Mesenteric fat pad (tissue), 1 donor: ENCODE data around the genes CNTN2 and ELK4.

- PRO-cap: no peak
These were observed at the start of gene CNTN2 for GRCh38 chr1:205042602-205043569. CNTN2 (plus strand) TSS chr1:205043212.

DNA sequence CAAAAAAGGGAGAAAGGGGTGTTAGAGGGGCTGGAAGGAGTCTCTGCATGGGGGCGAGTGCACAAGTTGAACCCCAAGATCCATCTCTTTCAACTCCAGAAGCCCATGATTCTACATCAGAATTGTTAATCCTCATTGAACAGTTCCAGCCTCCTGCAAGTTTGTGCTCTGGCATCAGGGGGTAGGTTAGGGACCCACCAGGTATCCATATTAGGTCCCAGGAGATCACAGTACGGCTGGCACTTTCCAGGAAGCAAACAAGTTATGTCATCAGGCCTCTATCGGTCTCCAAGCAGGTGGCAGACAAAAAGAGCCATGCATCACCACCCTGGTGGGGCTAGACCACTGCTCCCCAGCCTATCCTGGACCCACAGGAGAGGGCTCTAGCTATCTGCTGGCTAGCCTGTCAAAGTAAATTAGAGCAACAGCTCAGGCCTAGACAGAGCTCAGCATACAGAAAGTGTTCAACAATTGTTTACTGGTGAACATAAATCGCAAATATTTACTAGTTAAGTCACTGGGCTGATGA lies 6.6 kb downstream of the NUAK2 start:
- PRO-cap: no peak

GRCh38 chr1:205324525-205325282 lies 3.2 kb upstream of the NUAK2 start:
- PRO-cap: no peak

GRCh38 chr1:205376180-205376694 lies 19.5 kb upstream of the KLHDC8A start:
- PRO-cap: no peak

DNA sequence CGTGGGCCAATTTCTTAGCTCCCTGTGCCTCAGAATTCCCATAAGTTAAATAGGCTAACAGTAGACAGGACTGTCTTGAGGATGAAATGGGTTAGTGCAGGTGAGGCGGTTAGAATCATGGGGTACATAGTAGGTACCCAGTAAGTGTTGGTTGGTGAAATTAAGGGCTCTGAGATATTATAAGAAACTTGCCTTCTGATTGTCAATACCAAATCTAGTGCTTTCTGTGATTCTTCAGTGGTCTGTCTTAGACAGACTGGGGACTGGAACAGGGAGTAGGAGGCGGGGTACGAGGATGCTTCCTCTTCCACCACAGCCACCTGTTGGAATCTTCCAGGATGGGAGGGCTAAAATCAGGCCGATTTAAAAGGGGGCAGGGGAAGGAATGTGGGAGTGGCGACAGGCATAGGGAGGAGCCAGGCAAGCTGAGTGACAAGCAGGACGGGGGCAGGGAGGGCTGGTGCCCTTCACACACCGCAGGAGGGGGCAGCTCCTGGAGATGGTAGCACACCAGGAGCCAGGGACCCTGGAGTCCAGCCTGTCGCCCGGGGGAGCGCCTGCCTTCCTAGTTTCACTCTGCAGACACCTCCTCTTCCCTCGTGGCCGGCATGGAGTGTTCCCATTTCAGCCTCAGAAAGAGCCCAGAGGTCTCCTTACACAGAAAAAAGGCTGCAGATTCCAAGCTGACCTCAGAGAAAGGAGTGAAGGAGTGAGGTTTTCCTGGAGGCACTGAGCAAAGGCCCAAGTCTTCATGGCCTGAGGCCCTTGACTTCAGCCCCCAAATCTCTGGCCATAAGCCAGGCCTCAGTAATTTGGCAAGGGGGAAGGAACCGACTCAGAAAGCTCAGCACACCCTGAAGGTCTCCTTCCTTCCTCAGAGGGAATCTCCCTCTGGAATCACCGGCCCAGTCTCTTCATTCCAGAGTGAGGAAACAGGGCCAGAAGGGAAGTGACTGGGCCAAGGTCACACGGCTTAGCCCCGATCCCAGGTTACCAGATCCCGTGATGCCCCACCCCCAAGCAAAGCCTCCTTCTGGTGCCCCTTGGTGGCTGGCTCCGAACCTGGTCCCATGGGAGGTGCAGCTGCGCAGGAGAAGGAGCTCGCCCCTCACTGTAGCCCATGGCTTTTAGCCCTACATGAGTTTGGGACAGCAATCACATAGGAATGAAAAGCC lies 8.3 kb downstream of the BLACAT1 start:
- PRO-cap: no peak

- PRO-cap: no peak
These were observed 8.0 kb downstream of the CDK18 start for GRCh38 chr1:205512502-205512873.

- PRO-cap: no peak
These were observed 14.1 kb downstream of the MFSD4A start for GRCh38 chr1:205582789-205583371.

DNA sequence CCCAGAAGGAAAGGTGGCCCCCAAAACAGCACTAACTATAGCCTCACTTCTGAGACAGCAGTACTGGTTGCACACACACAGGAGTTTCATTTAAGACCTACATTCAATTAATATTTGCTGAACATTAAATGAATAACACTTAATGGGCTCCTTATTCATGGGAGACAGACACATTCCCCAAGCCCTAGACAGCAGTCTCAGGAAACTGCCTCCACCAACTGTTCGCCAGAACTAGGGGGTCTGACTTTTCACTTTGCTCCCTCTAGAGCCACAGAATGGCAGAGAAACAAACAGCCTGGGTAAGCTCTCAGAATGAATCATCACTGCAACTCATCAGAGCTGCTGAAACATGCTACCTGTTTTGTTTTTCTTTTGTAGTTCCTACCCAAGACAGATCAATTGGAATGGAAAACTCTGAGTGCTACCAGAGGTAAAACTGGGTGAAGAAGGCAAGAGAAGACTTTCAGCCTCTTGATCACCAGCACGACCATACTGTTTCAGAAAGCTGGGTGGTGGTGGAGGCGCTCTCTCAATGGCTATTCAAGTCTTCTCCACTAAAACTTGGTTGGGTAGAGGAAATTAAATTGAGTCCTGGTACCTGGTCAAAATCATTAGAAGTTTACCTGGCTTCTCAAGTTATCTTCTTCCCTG lies 31.3 kb downstream of the MFSD4A start:
- PRO-cap: no peak

GRCh38 chr1:205631943-205632128 lies at the start of gene ELK4:
ELK4 (minus strand) TSS chr1:205632011.
- PRO-cap: bidirectional peak, plus-strand start at chr1:205632081, minus-strand start at chr1:205631991

DNA sequence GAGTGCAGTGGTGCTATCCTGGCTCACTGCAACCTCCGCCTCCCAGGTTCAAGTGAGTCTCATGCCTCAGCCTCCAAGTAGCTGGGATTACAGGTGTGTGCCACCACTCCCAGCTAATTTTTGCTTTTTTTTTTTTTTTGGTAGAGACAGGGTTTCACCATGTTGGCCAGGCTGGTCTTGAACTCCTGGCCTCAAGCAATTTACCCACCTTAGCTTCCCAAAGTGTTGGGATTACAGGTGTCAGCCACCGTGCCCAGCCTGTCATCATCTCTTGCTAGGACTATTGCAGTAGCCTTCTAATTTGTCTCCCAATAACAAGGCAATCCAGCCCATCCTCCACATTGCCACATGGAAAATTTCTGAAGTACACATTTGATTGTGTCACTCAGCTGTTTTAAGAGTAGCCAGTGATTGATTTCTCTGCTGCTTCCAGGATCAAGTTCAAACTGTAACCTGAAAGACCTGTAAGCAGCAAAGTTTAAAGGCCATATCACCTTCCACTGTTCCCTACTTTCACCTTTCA lies 7.6 kb upstream of the ELK4 start:
- PRO-cap: no peak

- PRO-cap: no peak
These were observed 9.5 kb downstream of the SLC45A3 start for GRCh38 chr1:205670468-205671596.

DNA sequence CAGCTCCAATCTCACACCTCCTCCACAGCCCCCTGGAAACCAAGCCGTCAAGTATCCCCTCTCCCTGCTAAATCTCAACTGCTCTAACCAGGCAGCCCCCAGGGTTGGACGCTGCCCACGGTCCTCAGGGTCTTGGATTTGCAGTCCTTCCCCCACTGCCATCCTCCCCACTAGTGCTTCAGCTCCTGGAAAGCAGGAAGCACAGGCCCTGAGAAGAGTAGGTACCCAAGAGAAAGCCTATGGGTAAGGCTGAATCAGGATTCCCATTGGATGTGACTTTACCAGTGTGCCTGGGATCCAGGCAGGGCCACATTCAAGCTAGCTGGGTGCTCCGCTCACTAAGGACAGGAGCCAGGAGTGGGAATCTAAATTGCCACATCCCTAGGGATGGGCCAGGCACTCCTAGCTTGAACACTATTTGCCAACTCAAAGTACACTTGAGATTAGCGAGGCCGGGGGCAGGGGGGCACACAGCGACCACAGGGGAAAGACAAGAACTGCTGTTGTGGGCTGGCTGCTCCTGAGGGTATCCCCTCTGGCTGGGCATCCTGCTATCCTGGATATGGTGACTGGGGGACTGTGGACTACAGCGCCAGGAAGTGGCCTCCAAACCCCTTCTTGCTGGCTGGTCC lies 4.4 kb downstream of the SLC45A3 start:
- PRO-cap: no peak

DNA sequence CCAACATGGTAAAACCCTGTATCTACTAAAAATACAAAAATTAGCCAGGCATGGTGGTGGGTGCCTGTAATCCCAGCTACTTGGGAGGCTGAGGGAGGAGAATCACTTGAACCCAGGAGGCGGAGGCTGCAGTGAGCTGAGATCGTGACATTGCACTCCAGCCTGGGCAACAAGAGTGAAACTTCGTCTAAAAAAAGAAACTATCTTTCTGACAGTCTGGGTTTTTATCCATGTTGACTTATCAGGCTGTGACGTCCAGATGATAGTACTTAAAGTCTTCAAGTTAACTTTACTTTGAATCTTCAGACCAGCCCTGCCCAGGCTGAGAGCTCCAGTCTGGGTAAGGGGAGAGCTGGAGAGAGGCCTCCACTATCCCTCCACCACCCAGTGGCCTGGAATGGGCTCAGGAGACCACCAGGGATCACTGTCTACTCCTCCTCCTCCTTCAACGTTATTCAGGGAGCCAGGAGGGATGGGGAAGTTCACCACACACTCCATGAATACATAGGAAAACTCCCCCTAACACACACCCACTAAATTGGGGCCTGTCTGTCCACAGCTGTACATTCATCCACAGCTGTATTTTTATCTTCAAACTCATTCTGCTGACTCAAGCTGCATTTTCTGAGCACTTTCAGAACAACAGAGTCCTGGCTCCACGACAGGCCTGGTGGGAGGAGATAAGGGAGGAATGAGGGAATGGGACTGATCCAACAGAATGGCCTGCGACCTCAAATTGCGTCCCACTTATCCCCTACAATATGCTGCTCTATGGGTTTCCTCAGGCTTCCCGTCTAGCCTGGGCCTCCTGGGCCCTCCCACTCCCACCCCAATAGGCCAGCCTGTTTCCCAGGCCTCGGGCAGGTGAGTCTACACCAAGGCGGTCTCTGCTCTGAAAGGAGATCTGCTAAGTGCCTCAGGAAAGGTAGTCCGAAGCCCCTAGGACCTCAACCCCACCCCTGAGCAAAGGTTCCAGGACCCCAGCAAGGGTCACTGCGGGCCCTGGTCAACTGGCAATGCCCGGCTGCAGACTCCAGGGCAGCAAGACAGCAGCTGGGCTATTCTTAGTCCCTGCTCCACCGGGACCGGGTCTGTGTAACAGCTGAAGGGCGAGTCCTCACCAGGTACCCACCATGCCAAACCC lies 1.8 kb downstream of the SLC45A3 start:
- PRO-cap: no peak

DNA sequence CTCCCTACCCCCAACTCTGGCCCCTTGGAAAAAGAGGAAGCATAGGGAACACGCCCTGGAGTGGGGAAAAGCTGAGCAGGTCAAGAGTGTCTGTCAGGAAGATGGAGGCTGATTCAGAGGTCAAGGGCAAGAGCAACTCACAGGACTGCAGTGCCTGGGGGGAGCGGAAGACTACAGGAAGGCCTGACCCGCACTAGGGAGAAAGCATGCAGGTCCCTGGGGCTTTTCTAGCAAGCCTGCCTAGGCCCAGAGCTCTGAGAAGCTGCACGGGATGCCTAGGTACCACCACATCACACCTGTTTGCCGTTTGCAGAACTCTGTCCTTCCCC lies 1.1 kb downstream of the SLC45A3 start:
- PRO-cap: no peak

DNA sequence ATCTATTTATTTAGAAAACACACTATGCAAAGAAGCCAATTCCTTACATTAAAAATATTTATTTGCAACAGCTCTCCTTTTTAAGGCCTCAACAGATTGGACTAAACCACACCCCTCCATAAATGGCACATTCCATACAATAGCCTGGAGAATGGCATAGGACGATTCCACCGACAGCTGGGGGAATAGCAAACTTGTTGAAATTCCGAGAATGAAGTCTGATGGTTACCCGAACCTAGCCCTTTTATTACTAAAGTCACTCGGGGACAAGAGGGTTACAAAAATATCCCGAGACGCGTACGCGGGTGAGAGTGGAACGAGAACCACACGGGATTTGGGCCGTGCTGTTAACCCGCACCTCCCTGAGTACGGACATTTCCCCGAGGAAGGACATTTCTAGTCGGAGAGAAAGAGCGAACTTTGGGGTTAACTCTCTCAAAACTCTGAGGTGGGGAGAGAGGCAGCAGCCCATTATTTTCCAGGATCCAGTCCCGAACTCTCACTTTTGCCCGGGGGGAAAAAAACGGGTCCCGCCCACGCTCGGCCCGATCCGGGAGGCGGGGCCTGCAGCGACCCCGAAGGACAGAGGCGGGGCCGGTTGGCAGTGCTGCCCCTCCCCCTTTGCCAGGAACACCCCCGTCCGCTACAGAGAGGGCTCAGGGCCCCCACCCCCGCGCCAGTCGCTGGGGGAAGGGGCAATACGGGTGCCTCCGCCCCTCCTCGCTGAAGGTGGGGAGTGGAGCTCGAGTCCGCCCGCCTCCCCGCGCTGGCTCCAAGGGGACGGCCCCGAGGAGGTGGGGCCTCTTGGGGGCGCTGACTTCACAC lies 948 bp downstream of the NUCKS1 start:
- PRO-cap: no peak

- PRO-cap: no peak
These were observed 26.5 kb downstream of the RAB7B start for GRCh38 chr1:205976689-205977177.

DNA sequence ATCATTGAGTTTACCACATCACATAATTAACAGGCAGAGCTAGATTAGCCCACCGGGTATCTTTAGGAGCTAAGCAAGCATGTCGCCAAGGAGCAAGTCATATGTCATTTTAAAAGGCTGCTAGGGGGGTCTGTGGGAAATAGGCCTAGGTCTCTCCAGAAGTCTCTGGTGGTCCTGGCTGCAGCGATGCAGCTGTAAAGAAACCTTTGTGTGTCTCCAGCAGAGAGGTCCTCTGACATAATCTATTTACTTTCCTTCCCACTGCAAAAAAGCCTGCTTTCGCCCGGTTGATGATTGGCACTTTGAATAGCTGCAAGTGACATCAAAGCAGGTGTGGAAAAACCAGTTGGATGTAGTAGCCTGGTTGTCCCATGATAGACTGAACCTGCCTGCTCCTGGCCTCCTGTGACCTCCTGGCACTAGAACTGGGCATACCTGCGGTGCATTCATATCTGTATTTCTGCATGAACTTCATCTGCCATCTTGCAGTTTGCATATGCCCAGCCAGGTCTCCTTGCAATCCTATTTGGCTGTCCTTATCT lies 13.8 kb downstream of the RASSF5 start:
- PRO-cap: no peak

DNA sequence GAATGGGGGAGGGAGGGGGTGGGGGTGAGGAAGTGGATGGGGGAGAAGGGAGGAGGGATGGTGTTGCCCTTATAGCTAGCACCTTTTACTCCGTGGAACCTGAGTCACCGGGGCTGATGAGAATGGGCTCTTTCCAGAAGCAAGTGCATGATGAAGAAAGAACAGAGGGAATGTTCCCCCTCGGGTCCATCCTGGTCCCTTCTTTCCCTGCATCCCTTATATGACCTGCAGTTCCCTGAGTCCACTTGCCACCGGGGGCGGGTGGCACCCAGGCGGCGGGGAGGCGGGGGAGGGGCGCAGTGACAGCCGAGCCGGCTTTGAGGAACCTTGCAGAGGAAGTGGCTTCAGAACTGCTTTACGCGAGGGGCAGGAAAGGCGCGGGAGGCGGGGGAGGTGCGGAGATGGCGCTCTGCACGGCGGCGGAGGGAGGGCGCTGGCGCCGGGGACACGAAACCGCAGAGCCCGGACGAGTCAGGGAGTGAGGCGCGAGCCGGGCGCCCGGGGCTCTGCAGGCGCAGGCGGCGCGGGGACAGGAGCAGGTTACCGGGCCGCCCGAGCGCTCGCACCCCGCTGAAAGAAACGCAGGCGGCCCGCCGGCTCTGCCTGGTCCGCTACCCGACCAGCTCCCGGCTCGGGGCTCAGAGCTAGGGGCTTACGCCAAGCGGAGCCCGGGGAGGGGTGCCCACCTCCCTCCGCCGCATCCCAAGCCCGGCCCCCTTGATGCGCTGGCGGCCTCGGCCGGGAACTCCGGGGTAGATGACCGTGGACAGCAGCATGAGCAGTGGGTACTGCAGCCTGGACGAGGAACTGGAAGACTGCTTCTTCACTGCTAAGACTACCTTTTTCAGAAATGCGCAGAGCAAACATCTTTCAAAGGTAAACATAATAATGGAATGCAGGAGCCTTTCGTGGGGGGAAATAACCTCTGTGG lies 49.8 kb downstream of the RASSF5 start:
- PRO-cap: unidirectional peak, plus-strand start at position 347 of the sequence

DNA sequence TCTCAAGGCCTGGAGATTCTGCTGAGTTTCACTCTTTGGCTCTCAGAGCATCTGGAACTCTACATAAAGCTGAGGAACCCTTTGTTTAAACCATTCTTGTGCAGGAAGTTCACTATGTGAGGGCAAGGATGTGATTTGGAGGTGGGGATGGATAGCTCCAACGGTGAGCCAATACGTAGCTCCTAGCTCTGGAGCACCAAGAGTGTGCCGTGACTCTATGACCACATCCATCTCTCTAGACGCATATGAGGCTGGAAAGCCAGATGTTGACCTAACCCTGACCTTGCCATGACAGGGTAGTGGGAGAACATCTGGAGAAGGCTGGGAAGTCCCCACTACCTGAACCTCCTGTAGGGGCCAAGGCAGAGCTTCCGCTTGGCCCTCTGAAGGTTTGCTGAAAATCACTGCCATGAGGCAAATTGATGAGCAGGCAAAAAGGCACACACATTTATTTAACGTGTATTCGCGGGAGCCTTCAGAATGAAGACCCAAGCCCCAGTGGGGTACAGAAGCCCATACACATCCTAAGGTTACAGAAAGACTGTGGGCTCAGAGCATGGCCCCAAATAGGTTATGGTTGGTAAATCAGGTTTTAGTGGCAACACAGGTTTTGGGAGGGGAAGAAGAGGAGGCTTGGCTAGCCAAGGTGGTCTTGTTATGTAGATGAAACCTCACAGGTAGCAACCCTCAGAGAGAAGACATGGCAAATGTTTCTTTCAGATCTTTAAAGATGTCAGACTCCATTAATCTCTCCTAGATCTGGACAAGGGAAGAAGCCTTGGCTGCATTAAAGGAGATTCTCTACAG lies 43.3 kb downstream of the EIF2D start:
- PRO-cap: no peak

DNA sequence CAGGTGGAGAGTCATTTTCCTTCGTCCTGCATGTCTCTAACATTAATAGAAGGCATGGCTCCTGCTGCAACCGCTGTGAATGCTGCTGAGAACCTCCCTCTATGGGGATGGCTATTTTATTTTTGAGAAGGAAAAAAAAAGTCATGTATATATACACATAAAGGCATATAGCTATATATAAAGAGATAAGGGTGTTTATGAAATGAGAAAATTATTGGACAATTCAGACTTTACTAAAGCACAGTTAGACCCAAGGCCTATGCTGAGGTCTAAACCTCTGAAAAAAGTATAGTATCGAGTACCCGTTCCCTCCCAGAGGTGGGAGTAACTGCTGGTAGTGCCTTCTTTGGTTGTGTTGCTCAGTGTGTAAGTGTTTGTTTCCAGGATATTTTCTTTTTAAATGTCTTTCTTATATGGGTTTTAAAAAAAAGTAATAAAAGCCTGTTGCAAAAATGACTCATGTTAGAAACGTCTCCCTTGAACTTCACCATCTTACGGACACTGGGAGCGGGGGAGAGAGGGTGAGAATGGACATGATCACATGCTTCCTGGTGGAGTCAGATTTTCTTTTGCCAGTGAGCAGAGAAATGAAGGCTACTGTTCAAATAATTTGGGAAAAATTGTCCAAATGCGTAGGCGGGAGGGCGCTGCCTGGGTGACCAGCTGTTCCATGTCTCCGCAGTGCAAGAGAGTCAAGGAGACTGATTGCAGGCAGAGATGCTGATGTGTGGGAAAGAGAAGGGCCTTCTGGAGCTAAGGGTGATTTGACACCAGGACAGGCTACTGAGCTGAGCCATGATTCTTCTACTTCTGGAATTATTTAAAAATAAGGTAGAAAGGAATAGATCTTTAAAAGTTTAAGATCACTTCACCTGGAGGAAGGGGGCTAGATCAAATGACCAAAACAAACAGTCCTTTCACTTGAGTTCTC lies 23.2 kb downstream of the EIF2D start:
- PRO-cap: no peak